ENCODE measurements around a stretch of chr15.

- PRO-cap, 5 experiments: no peak in any of the 5 experiments
- RAMPAGE, long total RNA, 2 experiments: no peak in any of the 2 experiments
- RRBS: no CpG with 5 or more reads among the region's 7 CpGs
These were observed 943.0 kb downstream of the MCTP2 start for GRCh38 chr15:95174271-95174866.

GRCh38 chr15:95267351-95268000, 1036.1 kb downstream of the MCTP2 start:
- PRO-cap, 5 experiments: no peak in any of the 5 experiments
- RAMPAGE, long total RNA, 2 experiments: no peak in any of the 2 experiments
- RRBS: no CpG with 5 or more reads among the region's 6 CpGs

- PRO-cap, 5 experiments: no peak in any of the 5 experiments
- RAMPAGE, long total RNA, 2 experiments: no peak in any of the 2 experiments
- RRBS: no CpG with 5 or more reads among the region's 4 CpGs
These were observed 1046.0 kb downstream of the MCTP2 start for GRCh38 chr15:95277331-95277823.

DNA sequence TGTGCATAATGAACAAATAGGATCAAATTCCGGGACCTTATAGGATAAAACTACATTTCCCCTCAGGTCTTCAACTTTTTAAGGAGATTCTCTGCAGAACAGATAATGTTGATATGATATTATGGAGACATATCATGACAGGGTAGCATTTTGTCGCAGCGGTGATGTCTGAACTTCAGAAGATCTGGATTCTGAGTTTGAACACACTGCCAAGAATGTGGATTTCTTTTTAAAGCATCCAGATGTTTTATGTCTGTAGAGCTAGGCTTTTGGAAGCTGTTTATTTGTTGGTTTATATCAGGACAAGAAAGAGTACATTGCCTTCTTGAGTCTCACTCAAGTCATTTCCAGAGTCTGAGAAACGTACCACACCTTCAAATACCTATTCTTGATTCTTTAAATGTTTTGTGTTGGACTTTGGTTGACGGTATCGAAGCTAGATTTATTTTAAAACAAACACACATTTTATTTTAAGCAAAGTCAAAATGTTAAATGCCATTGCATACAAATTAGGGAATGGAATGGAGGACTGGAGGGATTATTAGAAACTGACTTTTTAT, 1047.6 kb downstream of the MCTP2 start:
- PRO-cap, 5 experiments: no peak in any of the 5 experiments
- RAMPAGE, long total RNA, 2 experiments: no peak in any of the 2 experiments
- RRBS: no CpG with 5 or more reads among the region's 6 CpGs

DNA sequence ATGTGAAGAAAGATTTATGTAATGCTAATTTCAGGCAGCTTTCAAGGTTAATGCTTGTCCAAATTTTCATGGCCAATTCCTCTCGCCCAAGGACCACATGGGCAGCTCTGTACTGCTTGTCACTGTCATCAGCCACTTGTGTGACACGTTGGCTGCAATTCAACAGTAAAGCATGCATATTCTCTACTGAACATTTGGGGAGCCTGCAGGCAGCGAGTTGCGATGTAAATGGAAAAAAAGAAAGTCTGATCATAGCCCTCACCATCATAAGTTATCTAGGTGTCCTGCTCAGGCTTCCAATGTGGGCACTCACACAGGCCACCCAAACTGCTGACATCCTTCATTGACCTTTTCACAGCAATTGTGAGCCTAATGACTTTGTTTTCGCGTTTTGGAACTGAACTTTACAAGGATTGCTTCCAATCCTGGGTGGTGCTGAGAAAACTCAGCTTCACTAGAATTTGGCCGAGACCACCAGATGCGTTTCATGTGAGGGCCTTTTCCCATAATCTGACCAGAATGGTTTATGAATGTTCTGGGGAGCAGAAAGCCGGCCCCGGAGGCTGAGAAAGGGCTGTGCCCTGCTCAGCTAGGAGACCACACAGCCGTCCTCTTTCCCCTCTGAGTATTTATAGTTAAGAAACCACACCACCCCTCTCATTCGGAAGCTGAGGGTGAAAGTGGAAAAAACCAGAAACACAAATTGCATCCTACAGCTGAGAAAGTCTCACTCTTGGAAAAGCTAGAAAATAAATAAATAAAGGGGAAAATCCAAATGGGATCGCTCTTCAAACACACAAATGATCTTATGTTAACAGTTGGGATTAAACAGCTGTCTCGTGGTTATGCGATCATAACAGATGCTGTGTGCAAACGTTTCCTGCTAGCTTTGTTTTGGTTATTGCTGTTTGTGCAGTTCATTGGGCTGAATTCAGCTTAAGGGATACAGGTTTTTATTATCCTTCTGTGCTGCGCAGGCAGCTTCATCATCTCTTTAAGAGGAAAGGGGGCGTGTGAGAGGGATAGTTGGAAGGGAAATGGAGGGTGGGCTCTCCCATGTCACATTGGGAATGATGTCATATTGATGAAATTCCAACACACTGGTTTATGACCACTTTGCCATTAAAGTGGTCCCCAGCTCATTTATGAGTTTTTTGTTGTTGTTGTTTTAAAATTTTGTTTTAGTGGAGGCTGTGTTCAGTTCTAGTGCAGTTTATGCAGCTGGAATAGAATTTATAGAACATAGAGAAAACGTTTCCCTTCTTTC, 1026.3 kb upstream of the NR2F2 start:
- PRO-cap, 5 experiments: peak in 3 of 5 experiments; most common minus-strand start position 603 of the sequence (in 2)
- RAMPAGE, long total RNA, 2 experiments: no peak in any of the 2 experiments
- RRBS: no CpG with 5 or more reads among the region's 19 CpGs

GRCh38 chr15:95684372-95685431, 645.8 kb upstream of the NR2F2 start:
- PRO-cap, 5 experiments: no peak in any of the 5 experiments
- RAMPAGE, long total RNA, 2 experiments: no peak in any of the 2 experiments
- RRBS: no CpG with 5 or more reads among the region's 4 CpGs

DNA sequence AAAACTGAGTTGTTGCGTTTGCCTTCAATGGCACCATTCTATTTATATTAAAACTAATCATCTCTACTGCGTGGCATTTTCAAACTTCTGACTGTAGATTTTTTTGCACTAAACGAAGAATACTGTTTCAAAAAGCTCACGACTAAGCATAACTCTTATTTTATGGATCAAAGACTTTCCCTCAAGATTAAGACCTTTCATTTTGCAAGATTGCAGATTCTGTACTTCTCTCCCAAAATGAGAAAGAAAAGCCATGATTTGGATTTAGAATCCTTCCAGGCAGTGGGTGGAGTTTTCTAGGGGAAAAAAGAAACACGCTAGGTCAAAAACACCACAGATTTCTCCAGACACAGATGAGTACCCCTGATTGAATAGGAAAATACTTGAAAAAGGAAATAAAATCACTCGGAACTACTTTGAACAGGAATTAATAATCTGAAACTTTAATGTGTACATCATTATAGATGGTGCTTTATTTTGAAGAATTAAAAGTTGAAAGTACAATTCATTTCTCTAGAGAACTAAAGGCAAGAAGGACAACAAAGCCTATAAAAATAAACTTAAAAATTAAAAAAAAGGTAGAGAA, 617.1 kb upstream of the NR2F2 start:
- PRO-cap, 5 experiments: no peak in any of the 5 experiments
- RAMPAGE, long total RNA, 2 experiments: no peak in any of the 2 experiments
- RRBS: no CpG with 5 or more reads among the region's 6 CpGs

DNA sequence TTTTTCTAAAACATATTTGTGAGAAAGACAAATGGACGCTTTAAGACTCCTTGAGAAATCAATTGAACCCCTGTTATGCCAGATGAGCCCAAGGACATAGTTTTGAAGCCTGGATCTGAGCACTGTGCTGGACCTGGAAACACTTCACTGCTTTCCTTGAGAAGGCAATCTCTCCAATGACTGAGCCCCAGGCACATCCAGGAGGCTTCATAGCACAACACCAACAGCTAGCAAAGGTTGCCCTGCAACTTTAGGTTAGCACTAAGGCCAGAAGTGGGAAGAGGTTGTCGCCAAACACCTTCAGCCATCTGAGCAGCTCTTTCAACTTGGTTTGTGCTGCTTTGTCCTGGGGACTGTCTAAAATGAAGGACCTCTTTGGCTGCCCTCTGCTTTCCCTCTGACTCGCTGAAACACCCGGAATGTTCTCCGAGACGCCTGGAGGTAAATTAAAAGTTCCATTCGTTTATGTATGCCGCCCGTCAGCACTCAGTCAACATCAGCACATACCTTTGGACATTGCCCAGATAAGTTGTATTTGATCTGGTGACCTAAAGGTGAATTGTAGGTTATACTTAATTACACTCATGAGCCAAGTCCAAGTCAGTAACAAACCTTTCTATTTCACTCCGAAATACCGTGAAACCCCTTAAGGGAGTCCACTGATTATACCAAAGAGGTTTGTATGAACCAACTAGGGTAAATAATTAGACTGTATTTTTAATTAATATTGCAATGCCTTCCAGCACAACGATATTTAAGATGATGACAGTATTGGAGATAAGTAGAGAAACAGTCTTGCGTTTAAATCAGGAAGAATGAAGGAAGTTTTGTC, 121.2 kb upstream of the NR2F2 start:
- PRO-cap, 5 experiments: peak in 2 of 5 experiments; most common plus-strand start position 585 of the sequence (in 1); most common minus-strand start position 421 of the sequence (in 2)
- RAMPAGE, long total RNA, 2 experiments: no peak in any of the 2 experiments
- RRBS: no CpG with 5 or more reads among the region's 13 CpGs

DNA sequence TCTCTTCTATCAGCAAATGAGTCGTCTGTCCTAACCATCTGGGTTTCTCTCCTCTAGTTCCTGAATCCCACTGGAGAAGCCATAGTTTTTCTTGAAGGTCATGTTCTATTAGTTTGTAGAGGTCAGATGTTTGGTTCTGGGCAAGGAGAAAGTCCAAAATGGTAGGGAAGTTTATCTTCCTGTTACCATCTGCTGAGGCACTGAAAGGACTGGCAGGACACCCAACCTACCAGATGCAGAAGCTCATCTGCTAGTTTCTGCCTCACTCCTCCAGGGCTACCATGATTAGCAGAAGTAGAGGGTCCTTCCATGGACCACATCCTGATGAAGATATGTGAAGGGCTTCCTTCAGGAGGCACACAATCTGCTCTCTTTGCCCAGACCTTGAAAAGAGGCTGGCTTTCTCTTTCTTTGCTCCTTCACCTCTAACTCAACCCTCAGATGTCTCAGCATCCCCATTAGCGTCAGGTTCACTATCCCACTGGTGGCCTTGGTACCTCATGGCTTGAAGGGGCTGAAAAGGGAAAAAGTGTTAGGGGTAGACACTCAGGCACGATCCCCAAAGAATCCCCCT, 85.7 kb upstream of the NR2F2 start:
- PRO-cap, 5 experiments: no peak in any of the 5 experiments
- RAMPAGE, long total RNA, 2 experiments: no peak in any of the 2 experiments
- RRBS: no CpG with 5 or more reads among the region's 3 CpGs

DNA sequence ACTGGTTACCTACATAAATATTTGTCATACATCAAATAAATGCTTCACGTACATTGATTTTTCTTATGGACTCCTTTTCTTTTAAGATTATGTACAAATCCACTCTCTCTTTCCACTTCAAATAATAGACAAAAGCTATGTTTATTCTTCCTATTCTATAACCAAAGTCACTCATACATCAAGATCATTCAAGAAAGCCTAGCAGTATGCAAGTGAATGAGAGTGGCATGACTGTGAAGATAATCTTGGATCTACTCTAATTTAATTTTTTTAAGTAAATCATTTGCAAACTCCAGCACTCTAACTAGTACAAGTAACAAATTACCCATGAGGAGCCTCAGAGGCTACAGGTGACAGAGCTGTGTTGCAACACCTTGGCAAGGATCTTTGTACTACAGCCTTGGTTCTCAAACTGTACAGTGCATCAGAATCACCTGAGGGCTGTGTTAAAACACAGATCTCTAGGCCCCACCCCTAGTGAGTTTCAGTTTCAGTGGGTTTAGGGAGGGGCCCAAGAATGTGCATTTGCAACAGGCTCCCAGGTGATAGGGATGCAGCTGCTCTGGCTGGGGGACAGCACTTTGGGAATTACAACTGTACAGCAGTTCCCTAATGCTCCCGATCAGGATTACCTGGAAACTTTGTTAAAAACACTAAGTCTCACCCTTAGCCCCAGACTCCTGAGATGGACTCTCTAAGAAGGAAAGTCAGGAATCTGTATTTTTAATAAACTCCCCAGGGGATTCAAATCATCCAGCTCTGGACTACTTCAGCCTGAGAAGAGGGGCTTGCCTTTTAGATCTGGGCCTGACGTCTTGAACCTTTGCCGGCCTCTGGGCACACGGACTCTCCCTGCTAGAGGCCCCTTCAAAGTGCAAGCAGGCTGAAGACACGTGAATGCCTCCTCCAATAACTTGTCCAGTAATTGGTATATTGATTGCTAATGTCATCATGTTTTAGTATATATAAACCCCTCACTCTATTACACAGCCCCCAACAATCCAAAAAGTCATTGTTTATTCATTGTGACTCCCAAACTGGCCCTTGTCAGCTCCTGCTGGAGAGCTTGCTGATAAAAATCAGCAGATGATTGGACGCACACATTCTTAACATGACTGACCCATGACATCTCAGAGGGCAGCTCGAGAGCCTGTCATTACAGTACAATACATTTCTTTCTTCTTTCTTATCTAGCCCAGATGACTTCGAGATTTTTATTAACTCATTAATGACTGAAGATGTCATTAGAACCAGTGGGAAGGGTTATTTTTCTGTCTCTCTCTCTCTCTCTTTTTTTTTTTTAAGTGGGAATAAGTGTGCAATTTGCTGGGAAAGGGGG, 66.0 kb upstream of the NR2F2 start:
- PRO-cap, 5 experiments: no peak in any of the 5 experiments
- RAMPAGE, long total RNA, 2 experiments: no peak in any of the 2 experiments
- RRBS: no CpG with 5 or more reads among the region's 9 CpGs

DNA sequence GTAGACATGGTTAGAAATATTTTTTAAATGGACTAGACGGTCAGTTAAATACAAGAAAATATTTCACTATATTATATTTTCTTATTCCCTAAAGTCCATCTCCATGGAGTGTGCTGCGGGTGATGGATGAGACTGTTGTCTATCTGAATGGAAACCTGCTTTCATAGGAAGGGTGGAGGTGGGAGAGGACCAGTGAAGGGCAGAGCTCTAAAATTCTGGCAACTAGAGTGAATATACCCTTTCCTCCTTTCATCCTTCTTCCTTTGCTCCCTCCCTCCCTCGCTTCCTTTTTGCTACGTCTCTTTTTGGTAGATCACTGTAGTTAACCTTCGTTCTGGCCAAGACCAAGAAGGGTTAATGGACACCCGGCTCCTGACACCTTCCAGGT, 9.9 kb upstream of the NR2F2 start:
- PRO-cap, 5 experiments: no peak in any of the 5 experiments
- RAMPAGE, long total RNA, 2 experiments: no peak in any of the 2 experiments
- RRBS: 5% methylated on average over 1 of the region's 6 CpGs

GRCh38 chr15:96327454-96327829, 3.1 kb upstream of the NR2F2 start:
- PRO-cap, 5 experiments: no peak in any of the 5 experiments
- RAMPAGE, long total RNA, 2 experiments: no peak in any of the 2 experiments
- RRBS: no CpG with 5 or more reads among the region's 3 CpGs

DNA sequence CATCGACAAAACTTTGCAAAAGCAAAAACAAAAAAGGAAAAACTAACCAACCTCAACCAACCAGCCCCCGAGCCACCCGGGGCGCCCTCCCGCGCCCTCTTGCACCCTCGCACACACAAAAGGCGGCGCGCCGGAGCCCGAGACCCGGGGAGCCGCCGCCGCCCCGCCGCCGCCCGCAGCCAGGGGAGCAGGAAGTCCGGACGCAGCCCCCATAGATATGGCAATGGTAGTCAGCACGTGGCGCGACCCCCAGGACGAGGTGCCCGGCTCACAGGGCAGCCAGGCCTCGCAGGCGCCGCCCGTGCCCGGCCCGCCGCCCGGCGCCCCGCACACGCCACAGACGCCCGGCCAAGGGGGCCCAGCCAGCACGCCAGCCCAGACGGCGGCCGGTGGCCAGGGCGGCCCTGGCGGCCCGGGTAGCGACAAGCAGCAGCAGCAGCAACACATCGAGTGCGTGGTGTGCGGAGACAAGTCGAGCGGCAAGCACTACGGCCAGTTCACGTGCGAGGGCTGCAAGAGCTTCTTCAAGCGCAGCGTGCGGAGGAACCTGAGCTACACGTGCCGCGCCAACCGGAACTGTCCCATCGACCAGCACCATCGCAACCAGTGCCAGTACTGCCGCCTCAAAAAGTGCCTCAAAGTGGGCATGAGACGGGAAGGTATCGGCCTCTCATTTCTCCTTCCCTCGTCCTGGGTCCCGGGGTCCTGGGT, 1.5 kb downstream of the NR2F2 start:
- PRO-cap, 5 experiments: no peak in any of the 5 experiments
- RAMPAGE, long total RNA, 2 experiments: no peak in any of the 2 experiments
- RRBS: 5% methylated on average over 38 of the region's 70 CpGs

GRCh38 chr15:96332600-96332975, 2.1 kb downstream of the NR2F2 start:
- PRO-cap, 5 experiments: peak in 4 of 5 experiments; most common minus-strand start chr15:96332817 (in 2)
- RAMPAGE, long total RNA, 2 experiments: no peak in any of the 2 experiments
- RRBS: no CpG with 5 or more reads among the region's 6 CpGs

DNA sequence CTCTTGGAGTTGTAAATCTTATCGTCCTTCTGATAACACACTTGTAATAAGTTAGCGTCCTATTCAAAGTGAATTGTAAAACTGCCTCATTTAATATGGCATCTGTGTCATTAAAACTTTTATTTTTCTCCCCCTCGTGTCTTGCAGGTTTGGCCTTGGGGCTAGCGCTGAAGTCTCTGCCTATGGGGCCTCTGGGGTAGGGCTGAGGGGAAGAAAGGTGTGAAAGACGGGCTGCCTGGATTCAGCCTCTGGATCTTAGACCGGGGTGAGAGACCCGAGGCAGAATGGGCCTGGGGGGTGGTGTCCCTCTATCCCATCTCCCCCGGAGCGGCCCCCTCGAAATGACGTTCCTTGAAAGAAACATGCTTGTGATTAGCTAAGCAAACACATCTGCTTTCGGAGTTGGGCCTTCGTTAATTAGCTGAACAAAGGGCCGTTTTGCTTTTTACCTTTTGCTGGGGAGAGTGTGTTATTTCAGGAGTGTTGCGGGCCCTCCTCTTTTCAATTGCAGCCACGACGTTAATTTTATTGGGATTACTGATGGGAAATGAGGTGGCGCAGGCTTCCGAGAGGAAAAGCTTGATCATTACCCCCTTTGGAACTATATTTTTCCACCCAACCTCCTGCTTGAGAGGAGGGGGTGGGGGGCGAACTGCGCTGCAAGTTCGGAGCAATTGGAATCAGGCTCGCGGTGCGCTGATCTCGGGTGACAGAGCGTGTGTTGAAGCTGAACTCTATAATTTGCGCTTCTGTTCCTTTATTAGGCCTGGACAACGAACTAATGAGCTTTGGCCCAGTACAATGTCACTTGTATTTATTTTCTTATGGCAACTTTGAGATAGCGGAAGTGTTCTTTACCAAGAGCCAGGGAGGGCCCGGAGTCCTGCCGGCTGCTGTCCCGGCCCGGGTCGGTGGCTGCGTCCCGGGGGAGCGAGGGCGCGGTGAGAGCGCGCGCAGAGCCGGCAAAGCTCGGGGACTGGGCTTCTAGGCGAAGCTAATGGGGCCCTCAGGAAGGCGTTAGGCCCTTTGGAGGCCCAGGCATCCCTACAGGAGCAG, 12.6 kb downstream of the NR2F2 start:
- PRO-cap, 5 experiments: no peak in any of the 5 experiments
- RAMPAGE, long total RNA, 2 experiments: no peak in any of the 2 experiments
- RRBS: 36% methylated on average over 10 of the region's 47 CpGs

GRCh38 chr15:96344819-96345015, 14.2 kb downstream of the NR2F2 start:
- PRO-cap, 5 experiments: no peak in any of the 5 experiments
- RAMPAGE, long total RNA, 2 experiments: no peak in any of the 2 experiments
- RRBS: no CpG with 5 or more reads among the region's 7 CpGs

DNA sequence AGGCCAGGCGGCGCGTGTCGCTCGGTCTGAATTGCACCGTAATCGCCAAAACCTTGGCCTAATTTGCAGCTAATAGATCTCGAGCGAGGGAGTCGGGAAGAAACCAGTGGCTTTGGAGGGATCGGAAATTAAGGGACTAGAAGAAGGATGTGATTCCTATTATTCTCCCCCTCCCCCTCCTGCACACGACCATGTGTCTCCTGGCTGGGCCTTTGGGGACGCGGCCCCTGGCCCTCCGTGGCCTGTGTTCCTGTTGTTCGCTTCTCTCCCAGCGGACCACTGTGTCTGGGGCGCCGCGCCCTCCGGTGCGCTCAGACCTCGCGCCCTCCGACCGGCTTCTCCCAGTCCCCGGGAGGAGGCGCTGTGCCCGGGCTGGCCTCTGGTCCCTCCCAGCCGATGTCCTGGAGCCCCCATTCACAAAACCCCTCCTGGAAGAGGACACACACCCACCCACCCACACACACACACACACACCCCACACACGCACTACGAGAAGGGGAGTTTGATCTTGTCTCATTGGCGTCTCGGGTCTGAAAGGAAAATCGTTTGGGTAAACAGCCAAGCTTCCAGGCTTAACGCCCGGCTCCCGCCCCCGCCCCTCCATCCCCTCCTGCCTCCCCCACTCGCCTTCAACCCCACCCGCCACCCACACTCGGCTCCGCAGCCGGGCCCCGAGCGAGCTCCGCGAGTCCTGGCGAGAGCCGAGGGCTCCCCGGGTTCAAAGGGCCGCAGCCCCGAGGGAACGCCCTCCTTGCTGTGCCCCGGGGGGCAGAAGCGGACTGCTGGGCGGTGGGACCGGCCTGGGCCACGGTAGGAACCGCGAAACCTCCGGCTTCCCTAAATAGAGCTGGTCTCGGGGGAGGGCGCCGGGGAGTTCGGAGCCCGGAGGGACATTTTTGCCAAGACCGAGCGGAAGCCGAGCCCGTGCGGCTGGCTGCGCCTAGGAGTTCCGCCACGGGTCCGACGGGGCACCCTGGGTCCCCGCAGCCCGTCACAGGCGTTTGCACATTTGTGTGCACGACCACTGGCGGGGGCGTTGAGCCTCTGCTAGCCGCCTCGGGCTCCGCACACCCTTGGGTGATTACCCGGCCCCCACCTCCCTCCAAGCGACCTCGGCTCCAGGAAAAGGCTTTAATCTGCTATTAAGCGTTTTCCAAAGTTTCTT, 23.6 kb downstream of the NR2F2 start:
- PRO-cap, 5 experiments: peak in 1 of 5 experiments; most common plus-strand start position 685 of the sequence (in 1); most common minus-strand start position 532 of the sequence (in 1)
- RAMPAGE, long total RNA, 2 experiments: no peak in any of the 2 experiments
- RRBS: 4% methylated on average over 15 of the region's 90 CpGs

GRCh38 chr15:96354985-96355517, 24.6 kb downstream of the NR2F2 start:
- PRO-cap, 5 experiments: peak in 1 of 5 experiments; most common plus-strand start chr15:96355241 (in 1); most common minus-strand start chr15:96355066 (in 1)
- RAMPAGE, long total RNA, 2 experiments: no peak in any of the 2 experiments
- RRBS: no CpG with 5 or more reads among the region's 6 CpGs

DNA sequence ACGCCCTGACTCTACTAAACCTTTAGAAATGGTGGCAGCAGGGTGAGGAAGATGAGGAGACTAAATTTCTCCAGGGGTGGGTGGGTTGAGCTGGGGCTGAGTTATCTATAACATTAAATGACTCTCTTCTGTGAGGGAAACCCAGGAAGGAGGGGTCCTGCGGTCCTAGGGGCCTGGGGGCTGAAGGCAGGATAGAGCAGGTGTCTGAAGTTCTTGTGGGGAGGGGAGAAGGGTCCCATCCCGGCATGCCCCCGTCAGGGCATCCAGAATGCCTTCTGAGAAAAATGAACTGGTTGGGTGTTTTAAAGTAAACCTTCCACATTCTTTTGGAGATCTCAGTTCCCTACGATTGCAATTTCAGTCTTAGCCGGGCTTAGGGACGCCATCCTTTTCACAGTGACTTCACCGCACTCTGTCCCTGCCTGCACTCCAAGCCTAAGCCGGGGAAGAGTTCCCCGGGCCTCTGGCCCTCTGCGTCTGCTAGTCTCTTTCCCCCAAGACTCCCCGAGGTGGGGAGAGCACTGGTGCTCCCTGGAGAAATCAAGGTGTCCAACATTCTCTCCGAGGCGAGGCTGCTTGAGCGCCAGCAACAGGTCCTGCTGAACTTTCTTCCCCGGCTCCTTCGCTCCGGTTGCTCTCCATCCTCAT, 28.6 kb downstream of the NR2F2 start:
- PRO-cap, 5 experiments: no peak in any of the 5 experiments
- RAMPAGE, long total RNA, 2 experiments: no peak in any of the 2 experiments
- RRBS: 54% methylated on average over 6 of the region's 18 CpGs

DNA sequence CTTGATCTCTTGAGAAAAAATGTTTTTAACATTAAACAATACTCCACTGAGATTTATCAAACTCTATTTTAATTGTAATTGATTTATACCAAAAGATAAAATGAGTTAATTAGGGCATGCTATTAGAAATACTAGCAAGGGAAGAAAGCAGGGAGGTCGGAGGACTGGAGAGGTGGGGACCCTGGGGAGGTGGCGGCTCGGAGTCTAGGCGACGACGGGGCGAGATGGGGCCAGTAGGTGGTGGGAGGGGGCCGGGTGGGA, 426.0 kb downstream of the NR2F2 start:
- PRO-cap, 5 experiments: no peak in any of the 5 experiments
- RAMPAGE, long total RNA, 2 experiments: no peak in any of the 2 experiments
- RRBS: no CpG with 5 or more reads among the region's 8 CpGs

Data from liver (tissue), 9 donors.